ENCODE results near the gene ASIC5.

DNA sequence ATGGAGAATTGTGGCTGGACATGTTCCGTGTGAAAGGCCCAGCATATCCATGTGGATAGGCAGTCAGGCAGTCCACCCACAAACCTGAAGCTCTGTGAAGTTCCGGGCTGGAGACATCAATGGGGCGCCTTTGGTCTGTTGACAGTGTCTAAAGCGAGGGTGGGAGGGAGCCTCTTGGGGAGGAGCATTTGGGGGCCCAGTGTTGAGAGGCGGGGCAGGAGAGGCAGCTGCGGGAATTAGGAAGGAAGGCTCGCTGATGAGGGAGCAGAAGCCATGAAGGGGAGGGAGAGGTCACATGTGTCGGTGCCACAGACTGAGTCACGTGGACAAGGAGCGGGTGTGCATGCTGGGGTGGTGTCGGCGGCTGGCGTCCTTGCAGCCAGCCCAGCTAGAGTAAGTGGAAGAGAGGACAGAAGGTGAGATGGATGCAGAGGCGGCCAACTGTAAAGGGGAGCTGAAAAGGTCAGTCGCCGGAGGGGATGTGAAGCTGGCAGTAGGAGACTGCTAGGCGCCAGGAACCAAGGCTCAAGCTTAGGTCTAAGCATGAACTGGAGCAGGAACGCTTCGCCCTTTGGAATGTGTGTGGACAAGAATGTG, 44.1 kb upstream of the TLR2 start:
- PRO-cap, result no peak

- PRO-cap, result no peak
Observed at GRCh38 chr4:153654841-153655452, 29.1 kb upstream of the TLR2 start.

DNA sequence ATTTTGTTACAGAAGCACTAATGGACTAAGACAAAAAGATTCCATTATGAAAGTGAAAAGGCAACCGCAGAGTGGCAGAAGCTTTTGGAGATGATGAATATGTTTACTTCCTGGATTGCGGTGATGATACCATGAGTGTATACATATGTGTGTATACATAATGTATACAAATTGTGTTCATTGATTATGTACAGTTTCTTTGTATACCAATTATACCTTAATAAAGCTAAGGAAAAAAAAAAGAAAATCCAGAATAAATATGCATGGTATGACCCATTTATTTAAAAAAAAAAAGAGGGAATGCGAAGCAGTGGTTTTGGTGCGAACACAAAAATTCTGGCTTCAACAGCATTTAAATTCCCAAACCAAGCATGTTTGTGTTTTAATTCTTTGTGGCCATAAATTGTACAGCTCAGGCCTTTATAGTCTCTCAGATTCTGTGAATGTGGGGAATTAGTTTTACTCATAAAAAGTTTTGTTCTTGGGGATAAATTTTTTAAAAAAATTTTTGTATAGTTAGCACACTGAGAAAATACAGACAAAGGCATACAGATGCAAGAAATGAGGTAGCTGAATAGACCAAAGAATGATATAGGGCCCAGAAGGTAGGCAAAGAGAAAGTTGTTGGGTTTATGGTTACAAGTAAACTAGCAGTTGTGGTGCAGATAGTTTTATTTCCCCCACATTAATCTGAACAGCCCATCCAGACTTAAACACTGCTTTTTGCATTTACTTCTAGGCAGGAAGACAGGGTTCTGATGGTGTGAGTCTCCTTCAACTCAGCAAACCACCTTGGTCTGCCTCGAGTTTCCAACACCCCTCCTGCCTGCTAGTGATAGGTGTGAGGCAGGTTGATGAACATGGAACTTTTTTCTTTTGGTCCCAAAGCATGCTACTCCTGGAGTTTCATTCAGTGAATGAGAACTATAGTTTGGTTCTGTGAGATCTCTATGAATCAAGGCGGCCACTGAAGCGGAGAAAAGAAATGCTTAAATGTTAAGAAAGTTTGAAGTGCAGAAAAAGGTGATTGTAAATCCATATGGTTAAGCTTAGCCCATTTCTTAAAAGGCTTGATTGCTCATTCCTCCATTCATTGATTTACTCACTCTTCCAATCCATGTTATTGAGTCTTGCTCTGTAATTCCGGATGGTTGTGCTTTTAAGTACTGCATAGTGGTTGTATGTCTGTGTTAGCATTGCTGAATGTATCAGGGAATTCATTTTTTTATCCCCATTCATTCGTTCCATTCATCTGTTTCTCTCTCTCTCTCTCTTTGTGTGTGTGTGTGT, 17.9 kb downstream of the TLR2 start:
- PRO-cap, result no peak

- PRO-cap, result no peak
Observed at GRCh38 chr4:153787244-153787584, 1.7 kb downstream of the SFRP2 start.

DNA sequence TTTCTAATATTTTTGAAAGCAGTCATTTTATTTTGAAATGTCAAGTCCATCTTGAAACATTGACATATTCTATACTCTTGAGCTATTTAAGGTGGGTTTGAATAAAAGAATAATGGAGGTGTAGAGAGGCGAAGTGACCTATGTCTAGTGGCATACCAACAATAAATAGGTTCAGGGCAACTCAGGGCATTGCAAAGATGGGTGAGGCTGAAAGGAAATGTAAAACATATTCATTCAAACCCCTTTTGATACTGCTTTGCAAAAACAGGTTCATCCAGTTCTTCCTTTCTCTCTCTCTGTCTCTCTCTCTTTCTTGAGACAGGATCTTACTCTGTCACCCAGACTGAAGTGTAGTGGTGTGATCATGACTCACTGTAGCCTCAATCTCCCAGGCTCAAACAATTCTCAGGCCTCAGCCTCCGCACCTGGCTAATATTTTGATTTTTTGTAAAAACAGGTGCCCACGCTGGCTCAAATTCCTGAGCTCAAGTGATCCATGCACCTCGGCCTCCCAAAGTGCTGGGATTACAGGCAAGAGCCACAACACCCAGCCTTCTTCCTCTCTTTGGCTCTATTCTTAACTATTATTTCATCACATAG, 15.5 kb upstream of the DCHS2 start:
- PRO-cap, result no peak

DNA sequence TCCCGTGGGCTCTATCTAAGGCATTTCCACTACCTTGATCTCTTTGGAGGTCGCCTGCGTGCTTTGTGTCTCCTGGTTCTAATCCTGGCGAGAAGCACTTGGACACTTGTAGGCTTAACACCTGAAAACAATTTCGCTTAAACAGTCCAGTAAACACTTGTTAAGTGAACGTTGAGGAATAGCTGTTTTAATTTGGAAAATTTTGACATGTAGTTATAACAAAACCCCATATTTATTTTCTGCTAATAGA, 416 bp upstream of the PLRG1 start:
- PRO-cap, result no peak

DNA sequence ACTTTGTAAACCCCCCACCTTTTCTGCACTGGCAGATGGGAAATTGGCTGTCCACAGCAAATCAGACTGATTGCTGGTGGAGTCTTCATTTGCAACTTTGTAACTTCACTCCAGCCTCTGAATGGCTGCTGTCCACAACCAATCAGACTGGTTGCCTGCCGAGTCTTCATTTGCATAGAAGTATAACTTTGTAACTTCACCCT, 46.1 kb upstream of the FGG start:
- PRO-cap, result no peak

GRCh38 chr4:154781470-154782199, 563 bp downstream of the RBM46 start:
- PRO-cap, result no peak

- PRO-cap, result no peak
Observed at GRCh38 chr4:155666195-155666629, 436 bp upstream of the GUCY1A1 start.

GRCh38 chr4:155866183-155866436, at the start of gene ASIC5:
Gene ASIC5, minus strand, starts transcription at chr4:155866277.
- PRO-cap, result no peak

DNA sequence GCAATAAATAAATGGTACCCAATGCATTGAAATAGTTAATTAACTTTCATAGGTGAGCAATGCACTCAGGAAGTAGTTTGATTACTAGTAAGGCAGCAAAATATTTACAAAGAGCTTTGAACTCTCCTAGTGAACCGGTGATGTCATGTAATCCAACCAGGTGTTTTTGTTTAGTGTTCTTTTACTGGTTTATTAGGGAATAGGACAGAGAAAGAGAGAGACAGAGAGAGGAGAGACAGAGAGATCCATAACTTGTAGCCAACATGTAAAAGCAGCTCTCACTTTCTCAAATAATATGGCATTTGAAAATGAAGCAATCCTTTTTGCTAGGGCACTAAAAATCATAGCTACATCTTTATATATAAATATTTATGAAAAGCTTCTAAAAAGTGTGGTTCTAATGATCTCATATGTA, 228.7 kb upstream of the CTSO start:
- PRO-cap, result no peak

GRCh38 chr4:156949168-156950116, 22.2 kb downstream of the PDGFC start:
- PRO-cap, result no peak

DNA sequence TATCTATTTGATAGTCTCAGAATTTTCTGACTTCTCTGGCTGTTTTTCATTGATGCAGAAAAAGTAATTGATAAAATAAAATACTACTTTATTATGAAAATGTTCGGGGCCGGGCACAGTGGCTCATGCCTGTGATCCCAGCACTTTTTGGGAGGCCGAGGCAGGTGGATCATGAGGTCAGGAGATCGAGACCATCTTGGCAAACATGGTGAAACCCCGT, 173.3 kb downstream of the GRIA2 start:
- PRO-cap, result no peak

- PRO-cap, result no peak
Observed at GRCh38 chr4:158020271-158020897, 152.4 kb downstream of the GASK1B start.

GRCh38 chr4:158169390-158169827, 3.4 kb downstream of the GASK1B start:
- PRO-cap, result no peak

DNA sequence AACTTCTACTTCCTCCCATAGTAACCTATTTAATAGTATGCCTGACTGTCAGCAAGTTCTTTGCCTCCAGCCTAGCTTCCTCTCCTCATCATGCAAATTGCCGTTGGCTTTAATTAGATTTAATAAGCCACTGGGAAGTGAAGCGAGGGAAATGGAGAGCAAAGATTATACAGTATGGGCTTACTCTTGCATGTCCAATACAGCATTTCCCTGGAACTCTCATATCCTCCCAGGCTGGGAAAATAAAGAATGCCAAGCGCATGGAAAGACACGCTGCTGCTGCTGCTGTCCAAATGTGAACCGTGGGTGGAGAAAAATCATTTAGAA, 2.8 kb downstream of the GASK1B start:
- PRO-cap, result no peak

- PRO-cap, result no peak
Observed at GRCh38 chr4:158171115-158171729, 1.6 kb downstream of the GASK1B start.

DNA sequence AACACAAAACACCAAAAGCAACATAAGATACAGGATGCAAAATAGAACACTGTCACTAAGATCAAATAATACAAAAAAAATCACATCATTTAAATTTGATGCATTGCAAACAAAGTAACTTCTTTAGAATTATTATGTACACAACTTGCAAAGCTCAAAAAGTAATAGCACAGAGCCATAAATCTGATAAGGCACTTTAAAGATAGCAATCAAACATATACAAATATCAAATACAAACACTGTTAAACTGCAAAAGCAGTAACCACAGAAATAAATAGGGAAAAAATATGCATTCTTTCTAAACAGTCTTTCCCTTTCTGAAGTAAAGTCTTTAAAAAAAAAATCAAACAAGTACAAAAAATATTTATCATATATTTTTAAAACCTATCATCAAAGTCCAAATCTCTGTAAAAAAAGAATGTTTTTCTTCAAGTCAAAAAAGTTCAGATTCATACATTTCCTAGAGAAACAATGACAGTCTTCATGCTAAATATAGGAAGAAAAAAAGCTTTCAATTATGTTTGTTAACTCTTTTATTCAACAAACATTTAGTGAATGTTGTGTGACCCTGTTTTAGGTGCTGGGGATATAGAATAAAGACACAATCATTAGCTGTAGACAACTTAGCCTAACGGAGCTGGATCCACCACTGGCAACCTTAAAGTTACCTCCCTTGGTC, 3.0 kb downstream of the C4orf46 start:
- PRO-cap, result no peak

GRCh38 chr4:158705997-158706511, 17.1 kb downstream of the PPID start:
- PRO-cap, result no peak

GRCh38 chr4:158803697-158804015, 34.8 kb downstream of the FNIP2 start:
- PRO-cap, result no peak

Measured in mesothelial cell of epicardium (in vitro differentiated cells).